Left colon (tissue), 1 donor: ENCODE results near the gene LAT.

GRCh38 chr16:28505068-28505400, 1.6 kb downstream of the IL27 start:
- PRO-cap = no peak

GRCh38 chr16:28838448-28838770, 7.7 kb downstream of the TUFM start:
- PRO-cap = unidirectional peak, plus-strand start at chr16:28838620

DNA sequence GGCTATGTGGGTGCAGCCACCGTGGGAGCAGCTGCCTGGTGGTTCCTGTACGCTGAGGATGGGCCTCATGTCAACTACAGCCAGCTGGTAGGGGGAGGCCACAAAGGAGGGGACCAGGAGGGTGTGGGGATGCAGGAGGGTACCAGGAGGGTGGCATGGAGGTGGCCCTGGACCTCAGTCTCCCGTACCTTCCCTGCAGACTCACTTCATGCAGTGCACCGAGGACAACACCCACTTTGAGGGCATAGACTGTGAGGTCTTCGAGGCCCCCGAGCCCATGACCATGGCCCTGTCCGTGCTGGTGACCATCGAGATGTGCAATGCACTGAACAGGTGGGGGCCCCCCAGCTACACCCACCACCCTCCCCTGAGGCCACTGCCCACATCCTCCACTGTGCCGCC, 22.5 kb downstream of the RABEP2 start:
- PRO-cap = no peak

DNA sequence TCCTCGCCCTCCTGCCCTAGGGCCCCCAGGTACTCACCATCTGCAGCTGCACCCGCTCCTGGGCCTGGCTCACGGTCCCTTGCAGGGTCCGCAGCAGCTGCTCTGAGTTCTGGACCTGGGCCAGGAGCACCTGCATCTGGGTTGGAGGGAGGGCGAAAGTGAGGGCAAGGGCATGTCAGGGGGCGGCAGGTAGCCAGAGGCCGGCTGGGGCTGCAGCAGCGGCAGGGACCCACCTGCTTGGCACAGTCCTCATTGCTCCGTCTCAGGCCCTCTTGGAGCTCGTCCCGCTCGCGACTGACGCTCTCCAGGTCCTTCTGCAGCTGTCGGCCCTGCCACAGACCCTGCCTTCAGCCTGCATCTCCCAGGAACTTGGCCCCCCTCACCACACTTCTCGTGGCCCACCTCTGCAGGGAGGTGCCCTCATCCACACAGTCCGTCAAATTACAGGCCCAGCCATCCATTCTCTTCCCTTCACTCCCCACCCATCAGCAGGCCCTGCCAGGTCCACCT, 14.1 kb downstream of the RABEP2 start:
- PRO-cap = unidirectional peak, minus-strand start at position 435 of the sequence

GRCh38 chr16:28936135-28937112, 4.7 kb downstream of the CD19 start:
- PRO-cap = unidirectional peak, minus-strand start at chr16:28936599

DNA sequence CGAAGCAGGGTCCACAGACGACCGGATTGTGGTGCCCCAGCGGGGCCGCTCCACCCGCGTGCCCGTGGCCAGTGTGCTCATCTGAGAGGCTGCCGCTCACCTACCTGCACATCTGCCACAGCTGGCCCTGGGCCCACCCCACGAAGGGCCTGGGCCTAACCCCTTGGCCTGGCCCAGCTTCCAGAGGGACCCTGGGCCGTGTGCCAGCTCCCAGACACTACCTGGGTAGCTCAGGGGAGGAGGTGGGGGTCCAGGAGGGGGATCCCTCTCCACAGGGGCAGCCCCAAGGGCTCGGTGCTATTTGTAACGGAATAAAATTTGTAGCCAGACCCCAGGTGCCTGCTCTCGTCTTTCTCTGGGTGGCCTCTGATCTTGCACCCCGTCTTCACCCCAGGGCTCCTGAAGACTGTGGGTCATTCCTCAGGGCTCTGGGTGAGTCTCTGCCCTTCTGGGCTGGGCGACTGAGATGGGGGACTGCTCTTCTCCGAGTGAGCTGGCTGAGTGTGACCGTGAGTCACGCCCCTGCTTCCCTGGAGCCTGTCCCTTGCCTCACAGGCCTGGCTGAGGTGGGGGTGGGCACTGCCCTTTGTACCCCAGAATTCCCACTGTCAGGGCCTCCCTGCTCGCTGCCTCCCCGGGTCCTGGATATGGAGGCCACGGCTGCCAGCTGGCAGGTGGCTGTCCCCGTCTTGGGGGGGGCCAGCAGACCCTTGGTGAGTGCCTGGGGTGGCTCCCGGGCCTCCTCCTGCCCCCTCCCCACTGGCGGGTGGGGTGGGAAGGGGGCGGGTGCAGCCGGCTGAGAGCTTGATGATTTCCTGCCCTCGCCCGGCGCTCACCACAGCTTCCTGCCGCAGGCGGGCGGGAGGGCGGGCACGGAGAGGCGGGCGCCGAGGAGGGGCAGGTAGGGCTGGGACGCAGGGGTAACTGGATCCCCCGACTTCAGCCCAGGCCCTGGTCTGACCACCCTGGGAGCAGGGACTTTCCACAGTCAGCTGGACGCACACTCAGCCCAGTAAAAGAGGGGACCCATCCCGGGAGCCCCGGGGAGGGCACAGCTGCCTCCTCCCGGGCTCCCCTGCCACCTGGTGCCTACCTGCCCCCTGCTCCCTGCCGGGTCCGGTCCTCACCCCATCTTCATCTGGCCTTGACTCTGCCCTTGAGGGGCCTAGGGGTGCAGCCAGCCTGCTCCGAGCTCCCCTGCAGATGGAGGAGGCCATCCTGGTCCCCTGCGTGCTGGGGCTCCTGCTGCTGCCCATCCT, at the start of gene LAT:
Gene LAT, plus strand, starts transcription at position 838 of the 1,259 bp plus-strand sequence.
- PRO-cap = bidirectional peak, plus-strand start at position 873 of the sequence, minus-strand start at position 761 of the sequence

DNA sequence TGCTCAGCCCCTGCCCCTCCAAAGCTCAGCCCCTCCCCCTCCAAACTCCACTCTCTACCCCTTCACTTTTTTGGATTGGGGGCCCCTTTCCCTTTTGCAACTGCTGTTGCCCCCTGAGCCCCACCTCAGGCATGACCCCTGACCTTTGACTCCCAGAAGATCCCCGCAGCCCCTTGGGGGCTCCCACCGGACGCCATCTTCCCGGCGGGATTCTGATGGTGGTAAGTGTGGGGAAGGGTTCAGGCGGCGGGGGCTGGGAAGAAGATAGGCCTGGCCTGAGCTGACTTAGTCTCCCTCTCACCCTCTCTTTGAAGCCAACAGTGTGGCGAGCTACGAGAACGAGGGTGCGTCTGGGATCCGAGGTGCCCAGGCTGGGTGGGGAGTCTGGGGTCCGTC, 1.4 kb downstream of the LAT start:
- PRO-cap = no peak

DNA sequence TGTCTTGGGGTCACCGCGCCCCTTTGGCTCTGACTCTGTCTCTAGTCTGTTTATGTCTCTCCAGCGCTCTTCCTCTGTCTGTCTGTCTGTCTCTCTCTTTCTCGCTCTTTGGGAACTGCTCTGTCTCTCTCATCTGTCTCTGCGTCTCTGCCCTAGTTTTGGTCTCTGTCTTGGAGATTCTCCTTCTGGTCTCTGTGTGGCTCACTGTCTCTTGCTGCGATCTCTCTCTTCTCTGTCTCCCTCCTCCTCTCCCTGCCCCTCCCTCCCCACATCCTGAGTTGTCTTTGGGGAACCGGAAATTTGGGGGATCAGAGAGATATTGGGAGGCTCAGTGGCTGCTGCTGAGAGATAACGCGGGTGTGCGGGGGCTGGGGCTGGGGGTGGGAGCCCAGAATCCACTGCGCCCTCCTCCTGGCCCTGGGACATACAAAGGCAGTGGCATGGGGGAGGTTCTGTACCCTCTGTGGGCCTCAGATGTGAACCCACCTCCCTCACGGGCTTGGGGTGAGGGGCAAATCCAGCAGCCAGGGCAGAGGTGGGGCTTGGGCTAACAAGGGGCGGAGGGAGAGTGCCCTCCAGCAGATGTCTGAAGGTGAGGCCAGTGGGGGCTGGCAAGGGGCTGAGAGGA, 24.4 kb downstream of the LAT start:
- PRO-cap = no peak

DNA sequence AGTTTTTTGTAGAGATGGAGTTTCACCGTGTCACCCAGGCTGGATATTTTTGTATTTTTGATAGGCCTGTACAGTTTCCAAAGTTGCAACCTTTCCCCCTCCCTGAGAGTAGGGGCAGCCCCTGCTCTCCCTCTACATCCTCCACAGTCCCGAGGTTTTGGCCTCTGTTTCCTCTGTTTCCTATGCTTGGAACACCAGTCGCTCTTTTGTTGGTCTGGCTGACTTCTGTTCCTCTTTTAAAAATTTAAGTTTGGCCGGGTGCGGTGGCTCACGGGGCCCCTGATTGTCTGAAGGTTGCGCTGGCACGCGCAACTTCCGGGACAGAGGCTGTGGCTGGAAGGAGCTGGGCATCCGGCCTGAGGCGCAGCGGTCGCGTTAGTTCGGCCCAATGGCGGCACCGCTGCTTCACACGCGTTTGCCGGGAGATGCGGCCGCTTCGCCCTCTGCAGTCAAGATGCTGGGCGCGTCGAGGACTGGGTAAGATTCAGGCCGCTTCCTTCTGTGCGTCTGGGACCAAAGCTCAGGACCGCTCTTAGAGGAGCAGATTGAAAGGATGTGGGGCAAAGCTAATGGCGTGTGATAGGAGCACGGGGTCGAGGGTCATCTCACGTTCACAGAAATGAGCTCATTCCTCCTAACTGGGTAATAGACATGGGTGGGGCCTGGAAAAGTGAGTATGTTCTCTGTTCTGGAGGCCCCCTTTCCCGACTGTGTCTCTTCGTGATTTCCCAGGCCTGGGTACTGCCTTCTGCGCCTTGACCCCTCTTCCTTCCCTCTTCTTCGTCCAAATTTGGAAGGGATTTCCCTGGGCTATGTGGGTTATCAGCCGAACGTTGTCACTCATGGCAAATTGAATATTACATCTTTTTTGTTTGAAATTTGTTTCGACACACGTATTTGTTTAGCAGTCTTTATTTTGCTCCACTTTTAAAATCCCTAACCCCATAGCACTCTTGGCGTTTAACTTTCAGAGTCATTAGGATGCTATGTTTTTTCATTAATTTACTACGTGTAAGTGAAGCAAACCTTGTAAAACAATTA, 90.1 kb downstream of the LAT start:
- PRO-cap = no peak

GRCh38 chr16:29195204-29195489, 210.3 kb downstream of the LAT start:
- PRO-cap = no peak

GRCh38 chr16:29220287-29220999, 186.1 kb downstream of the NPIPB11 start:
- PRO-cap = no peak

GRCh38 chr16:29290451-29291256, 115.9 kb downstream of the NPIPB11 start:
- PRO-cap = unidirectional peak, minus-strand start at chr16:29290916; unidirectional peak, minus-strand start at chr16:29291057; unidirectional peak, minus-strand start at chr16:29291139

- PRO-cap = no peak
Measured at GRCh38 chr16:29318801-29319052, 87.8 kb downstream of the NPIPB11 start.

DNA sequence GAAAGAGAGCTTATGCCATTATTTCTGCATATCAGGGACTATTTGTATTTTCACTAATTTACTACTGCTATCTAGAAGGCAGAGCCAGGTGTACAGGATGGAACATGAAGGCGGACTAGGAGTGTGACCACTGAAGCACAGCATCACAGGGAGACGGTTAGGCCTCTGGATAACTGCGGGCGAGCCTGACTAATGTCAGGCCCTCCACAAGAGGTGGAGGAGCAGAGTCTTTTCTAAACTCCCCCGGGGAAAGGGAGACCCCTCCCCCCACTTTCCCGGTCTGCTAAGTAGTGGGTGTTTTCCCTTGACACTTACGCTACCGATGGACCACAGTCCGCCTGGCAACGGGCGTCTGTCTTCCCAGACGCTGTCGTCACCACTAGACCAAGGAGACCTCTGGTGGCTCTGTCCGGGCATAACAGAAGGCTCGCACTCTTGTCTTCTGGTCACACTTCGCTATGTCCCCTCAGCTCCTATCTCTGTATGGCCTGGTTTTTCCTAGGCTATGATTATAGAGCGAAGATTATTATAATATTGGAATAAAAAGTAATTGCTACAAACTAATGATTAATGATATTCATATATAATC, 24.3 kb downstream of the C16orf54 start:
- PRO-cap = no peak

- PRO-cap = unidirectional peak, minus-strand start at chr16:29807204; bidirectional peak, plus-strand start at chr16:29807815, minus-strand start at chr16:29807622; bidirectional peak, plus-strand start at chr16:29808143, minus-strand start at chr16:29807924
Measured at GRCh38 chr16:29807083-29807989, 1.0 kb downstream of the MAZ start.

- PRO-cap = bidirectional peak, plus-strand start at chr16:29817133, minus-strand start at chr16:29816996
Measured at GRCh38 chr16:29816969-29817362, 1.0 kb downstream of the PAGR1 start.

DNA sequence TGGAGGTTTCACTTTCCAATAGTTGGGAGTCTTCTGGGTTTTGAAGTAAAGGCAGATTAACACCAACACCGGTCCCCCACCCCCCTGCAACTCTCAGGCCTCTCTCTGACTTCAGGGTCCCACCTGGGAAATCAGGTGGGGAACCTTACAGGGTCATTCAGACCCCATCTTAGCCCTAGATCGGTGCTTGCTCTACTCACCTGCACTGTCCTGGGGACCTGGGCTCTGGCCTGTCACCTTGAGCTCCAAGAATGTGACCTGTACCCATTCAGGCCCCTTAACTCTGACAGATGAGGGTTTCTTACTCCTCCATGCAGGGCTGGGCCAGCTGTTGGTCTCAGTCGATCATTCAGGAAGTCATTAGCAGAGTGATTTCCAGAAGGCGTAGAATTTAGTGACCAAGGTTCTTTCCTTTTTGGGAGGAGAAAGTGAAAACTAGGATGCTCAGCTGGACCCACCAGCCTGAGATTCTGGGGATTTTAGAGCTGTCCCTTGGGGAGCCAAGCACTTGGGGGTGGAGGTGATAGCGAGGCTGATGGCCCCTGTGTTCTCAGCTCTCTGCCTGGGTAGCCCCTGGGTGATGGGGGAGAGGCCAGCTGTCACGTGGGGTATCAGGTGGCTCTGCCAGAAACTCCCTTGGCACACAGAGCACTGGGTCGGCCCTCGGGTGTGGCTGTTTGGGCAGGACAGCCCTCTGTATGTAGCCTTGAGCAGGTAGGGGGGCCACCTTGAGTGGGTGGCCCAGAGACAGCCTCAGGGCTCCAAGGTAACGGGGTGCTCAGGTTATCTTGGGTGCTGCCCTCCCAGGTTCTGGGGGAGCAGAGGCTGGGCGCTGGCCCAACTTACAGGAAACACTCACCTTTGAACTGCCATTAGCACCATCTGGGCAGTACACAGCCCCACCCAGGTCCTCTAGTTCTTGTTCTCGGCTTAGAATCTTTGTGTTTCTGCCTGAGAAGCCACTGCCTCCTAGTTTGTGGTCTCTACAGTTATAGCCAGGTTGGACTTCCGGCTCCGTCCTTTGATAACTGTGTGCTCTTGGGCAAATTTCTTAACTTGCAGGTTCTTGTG, 751 bp downstream of the MVP start:
- PRO-cap = bidirectional peak, plus-strand start at position 706 of the sequence, minus-strand start at position 560 of the sequence; bidirectional peak, plus-strand start at position 942 of the sequence, minus-strand start at position 964 of the sequence

DNA sequence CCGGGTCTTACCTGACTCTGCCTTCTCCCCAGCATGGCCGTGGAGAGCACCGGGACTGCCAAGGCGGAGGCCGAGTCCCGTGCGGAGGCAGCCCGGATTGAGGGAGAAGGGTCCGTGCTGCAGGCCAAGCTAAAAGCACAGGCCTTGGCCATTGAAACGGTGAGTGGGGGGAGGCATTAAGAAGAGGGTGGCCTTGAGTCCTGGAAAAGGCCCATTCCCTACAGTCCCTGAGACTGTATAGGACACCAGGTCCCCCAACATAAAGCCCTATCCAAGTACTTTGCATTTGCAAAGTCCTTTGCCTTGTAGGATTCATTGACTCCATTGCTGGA, 16.9 kb downstream of the CDIPT start:
- PRO-cap = no peak

DNA sequence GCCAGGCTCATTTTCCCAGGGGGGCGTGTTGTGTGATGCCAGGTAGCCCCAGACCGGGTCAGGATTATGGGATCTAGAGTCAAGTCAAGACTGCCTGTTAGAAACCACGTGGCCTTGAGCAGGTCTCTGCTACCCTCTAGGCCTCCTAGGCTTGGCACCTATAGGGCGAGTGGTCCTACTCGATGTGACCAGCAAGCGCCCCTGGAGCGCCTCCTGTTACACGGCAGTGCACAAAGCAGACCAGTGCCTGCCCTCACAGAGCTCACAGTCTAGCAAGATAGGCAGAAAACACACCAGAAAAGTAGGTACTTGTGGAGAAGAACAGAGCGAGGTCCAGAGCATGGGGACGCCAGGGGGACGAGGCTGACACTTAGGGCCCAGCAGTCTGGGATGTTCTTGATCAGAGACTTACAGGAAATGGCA, 5.8 kb downstream of the INO80E start:
- PRO-cap = no peak

GRCh38 chr16:30067174-30068056, 1.9 kb downstream of the ALDOA start:
- PRO-cap = bidirectional peak, plus-strand start at chr16:30067485, minus-strand start at chr16:30067332